Pulmonary lymph node (tissue), 1 donor: ENCODE data around the genes VAX1, NANOS1, DENND10 and PRDX3.

GRCh38 chr10:114810990-114811253 is 10.7 kb upstream of the FHIP2A start:
- PRO-cap: unidirectional peak, minus-strand start at chr10:114811100

DNA sequence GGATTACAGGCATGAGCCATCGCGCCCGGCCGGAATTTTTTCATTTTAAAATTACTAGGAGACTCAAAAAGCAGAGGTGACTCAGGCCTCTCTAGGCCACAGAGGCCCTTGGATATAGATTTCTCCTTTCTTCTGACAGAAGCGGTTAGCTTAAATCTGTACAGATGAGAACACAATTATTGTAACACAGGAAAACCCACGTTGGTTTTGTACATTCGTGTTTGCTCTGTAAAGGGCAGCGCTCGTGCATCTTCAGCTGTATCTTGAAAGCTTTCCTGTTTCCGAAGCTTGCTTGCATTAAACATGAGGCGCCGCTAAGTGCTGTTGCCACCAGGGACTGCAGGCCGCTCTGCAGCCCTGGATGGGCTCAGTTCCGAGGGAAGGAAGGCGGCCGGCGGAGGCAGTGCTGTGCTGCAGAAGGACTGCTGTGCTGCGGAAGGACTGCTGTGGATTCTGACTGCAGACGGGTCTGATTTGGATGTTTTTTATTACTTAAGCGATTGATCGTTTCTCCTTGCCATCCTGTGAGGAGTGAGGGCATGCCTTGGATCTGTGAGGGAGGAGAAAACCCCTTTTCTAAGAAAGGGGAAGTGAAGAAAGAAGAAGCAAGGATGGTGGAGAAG is 53.3 kb downstream of the FHIP2A start:
- PRO-cap: no peak

DNA sequence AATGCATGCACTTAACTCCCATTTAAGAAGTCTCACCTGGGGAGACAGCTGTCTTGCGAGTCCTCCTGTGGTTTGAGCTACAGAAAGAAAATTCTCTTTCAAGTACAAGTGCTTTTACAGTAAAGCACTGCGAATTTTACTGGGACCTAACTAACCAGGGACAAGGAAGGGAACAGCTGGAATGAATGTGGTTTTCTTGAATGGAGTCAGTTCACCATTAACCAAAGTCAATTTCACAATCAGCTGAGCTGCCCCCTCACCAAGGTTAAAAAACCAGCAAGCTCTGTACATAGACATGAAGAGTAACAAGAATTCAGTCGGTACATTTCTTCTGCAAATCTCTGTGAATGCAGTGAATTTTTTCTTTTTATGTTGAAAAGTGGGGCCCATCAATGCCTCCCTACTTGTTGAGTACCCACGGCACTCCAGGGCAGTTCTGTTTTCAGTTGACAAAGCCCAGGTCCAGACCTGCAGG is 56.3 kb downstream of the GFRA1 start:
- PRO-cap: no peak

- PRO-cap: no peak
These were observed 30.0 kb downstream of the PNLIPRP1 start for GRCh38 chr10:116620643-116621196.

DNA sequence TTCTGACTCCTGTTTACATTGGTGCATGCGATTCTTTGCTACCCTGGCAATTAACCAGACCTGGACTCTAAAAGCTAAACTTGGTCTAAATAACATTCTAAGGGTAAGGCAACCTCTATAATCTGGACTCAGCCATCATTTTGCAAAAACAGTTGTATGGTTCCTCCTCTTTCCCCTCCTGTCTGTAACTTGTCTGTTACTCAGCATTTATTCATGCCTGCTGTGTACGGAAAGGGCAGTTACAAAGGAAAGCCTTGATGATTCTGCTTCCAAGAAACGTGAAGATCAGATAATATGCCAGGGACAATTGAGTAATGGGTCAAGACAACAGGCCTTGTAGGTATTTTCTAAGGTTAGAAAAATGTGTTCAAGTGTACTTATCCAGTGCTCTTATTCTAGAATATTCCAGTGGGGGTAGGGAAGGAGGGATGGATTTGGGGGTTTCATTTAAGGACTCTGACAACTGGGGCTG is 1.8 kb upstream of the C10orf82 start:
- PRO-cap: no peak

DNA sequence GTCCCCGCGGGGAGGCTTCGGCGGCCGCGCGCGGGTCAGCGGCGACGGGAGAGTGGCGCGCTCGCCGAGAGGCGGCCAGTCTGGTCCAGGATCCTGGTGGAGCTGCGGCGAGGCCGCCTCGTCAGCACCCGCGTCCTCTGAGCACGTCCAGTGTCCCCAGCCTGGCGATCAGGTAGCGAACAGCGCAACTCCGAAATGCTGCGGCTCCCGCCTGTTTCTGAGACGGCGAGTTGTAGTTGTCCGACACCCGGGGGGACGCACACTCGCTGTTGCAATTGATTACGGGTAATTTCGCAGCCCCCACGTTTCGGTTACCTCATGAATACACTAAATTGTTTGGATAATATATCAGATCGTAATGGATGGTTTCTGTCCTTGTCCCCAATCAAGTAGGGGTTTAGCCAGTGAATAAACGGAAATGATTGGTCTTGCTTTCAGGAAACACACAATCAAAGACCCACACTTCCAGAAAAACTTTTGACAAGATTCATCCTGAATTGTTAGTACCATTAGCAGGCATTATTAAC is at the start of gene VAX1:
TSS of gene VAX1 (minus strand) at position 54 of the 527 bp plus-strand sequence.
- PRO-cap: no peak

GRCh38 chr10:117461246-117461792 is 81.2 kb upstream of the EMX2 start:
- PRO-cap: no peak

GRCh38 chr10:117719353-117719671 is 176.8 kb downstream of the EMX2 start:
- PRO-cap: unidirectional peak, minus-strand start at chr10:117719473

DNA sequence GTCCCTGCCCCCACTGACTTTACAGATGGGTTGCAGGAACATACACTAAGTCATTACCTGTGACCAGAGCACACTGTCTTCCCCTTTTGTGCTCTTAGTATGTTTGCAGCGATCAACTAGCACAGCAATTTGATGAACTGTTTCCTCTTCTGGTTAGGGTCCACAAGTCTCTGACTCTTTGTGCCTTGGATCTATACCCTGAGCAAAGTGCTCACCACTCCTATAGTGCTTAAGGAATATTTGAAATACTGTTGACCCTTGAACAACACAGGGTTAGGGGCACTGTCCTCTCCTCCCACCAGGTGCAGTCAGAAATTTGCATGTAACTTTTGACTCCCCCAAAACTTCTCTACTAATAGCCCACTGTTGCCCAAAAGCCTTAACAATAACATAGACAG is 145.6 kb downstream of the RAB11FIP2 start:
- PRO-cap: no peak

DNA sequence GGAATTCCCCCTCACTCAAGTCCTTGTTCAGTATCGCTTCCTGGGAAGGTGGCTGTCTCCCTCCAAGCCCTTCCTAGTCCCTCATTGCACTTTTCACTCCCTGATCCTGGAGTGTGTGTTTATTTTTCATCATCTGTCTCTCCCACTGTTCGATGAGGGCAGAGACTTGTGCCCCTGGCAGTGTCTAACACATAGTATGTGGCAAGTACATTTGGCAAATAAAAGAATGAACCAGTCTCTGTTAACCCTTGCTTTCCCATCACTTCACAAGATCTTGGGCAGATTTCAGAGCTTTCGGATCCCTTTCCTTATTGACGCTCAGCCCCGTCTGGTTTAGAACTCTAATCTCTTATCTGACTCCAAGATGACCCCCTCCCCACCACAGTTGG is 24.0 kb upstream of the CACUL1 start:
- PRO-cap: no peak

DNA sequence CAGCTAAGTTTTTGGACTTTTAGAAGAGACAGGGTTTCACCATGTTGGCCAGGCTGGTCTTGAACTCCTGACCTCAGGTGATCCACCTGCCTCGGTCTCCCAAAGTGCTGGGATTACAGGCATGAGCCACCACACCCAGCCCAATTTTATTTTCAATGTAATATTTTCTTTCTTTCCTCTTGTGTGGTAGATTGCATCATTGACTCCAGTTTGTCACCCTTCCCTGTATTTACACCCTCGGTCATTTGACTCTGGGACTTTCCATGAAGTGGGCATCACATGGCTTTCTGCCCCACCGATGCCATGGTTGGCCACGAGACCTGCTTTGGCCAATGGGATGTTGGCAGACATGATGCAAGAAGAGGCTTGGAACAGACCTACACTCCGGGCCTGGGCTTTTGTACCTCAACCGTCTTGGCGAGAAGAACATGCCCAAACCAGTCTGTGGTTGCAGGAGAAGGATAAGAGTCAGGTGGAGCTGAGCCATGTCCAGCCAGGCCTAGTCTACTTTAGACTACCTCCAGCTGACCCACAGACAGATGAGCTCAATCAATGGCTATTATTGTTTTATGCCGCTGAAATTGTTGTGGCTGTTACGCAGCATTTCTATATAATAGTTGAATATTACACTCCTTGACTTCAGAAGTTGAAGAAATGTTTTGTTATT is 38.8 kb upstream of the CACUL1 start:
- PRO-cap: no peak

GRCh38 chr10:119029057-119030303 is at the start of gene NANOS1:
Gene NANOS1 (plus strand): TSS chr10:119029714.
- PRO-cap: bidirectional peak, plus-strand start at chr10:119029517, minus-strand start at chr10:119029323; unidirectional peak, plus-strand start at chr10:119029716

GRCh38 chr10:119038096-119038631 is 8.7 kb downstream of the NANOS1 start:
- PRO-cap: no peak

DNA sequence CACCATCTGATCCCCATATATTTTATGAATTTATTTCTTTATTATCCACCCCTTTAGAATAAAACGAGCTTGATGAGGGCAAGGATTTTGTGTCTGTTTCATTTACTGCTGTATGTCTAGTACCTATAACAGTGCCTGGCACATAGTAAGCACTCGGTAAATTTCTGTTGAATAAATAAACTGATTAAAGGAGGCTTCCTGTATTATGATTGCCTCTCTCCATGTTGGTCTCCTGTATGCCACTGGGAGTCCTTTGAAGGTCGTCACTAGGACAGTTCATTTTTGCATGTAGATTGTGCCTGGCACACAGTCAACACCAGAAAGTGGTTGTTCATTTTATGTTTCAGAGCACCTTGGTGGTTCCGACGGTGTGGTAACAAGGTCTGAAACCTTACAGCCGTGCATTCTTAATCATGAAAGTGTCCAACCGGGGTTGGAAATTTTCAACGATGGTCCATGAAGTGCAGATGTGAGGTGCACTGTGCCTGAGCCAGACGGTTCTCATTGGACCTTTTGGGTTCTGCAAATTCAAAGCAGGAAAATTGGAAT is 9.7 kb upstream of the EIF3A start:
- PRO-cap: no peak

GRCh38 chr10:119103780-119104743 is at the start of gene DENND10:
Gene DENND10 (plus strand): TSS chr10:119104113.
- PRO-cap: unidirectional peak, plus-strand start at chr10:119104065; unidirectional peak, plus-strand start at chr10:119104145

DNA sequence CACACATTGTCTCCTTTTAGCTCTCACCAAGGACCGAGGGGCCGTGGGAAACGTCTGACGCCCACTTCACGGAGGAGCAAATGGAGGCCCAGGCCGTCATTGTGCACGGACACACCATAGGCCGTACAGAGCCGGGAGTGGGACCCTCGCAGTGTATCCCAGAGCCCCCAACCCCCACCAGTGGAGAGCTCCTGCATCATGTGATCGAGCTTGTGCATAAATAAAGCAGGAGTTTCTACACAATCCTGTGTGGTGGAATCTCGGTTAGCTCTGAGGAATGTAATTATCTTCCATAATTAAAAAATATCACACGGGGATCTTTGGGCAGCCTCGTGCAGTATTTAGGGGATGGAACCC is 809 bp downstream of the DENND10 start:
- PRO-cap: no peak

DNA sequence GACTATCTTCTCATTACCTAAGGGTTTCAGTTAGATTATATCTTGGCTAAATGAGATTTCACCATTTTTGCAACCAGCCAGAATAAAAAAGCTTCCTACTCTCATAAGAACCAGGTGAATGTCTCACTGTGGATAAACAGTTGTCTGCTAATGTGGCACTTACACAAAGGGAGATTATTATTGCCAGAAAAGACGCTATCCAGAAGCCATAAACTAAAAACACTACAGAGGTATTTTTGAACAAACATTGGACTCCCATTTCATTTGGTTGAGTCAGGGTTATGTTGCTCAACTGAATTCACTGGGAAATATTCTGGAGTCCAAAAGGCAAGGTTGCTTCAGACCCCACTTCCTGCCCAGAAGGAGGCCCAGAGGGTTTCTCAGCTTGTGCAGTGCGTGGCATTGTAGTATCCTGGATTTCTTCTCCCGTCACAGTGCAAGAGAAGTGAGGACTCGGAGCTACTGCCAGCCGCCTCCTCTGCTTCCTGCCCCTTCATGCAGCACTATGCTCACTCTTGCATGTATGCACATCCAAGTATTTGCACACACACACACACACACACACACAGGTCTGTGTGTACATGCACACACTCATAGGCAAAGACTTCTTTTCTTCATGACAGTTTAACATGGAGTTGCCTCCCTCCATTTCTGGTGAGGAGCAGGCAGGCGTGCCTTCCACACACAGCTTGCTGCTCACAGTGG is 10.0 kb downstream of the DENND10 start:
- PRO-cap: no peak

GRCh38 chr10:119135258-119135640 is 30.3 kb downstream of the SFXN4 start:
- PRO-cap: no peak

- PRO-cap: bidirectional peak, plus-strand start at chr10:119178557, minus-strand start at chr10:119178523; bidirectional peak, plus-strand start at chr10:119178940, minus-strand start at chr10:119178794
These were observed at the start of gene PRDX3 for GRCh38 chr10:119178325-119179301. Gene PRDX3 (minus strand): TSS chr10:119178812.

DNA sequence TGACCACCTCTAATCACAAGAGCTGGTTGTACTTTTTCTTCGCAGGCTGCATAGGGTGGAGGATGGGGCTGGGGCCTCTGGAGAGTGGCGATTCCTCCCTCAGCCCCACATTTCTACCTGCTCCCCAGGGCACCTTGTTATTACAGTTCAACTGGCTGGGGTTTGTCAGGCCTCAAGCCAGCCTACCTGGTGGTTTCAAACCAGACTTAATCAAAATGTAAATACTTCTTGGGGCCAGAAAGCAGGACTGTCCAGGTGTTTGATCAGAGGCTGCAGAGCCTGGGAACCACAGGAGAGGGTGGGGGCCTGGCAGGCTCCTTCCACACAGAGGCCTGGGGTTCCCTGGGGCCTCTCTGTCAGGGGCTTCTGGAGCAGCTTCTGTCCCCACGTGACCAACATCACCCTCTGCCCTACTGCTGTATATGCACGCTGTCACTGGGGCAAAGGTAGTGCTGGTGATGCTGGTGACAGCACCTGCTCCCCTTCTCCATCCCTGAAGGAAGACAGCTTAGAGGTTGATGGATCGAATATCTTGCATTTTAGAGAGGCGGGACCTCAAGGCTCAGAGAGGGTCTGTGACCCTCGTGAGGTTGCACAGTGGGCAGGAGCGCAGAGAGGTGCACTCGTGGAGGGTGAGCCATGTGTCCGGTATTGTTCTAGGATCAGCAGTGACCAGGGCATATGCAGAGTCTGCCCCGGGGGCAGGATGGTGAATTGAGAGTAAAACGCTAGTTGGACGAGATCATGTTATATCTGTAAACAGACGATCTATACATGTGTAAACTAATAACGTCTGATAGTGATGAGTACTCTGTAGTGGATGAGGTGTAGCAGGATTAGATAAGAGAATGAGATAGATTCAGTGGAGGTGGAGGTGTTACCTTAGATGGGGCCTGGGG is 95.3 kb downstream of the GRK5 start:
- PRO-cap: no peak